H9 (cell line): ENCODE data around the gene C6orf141.

DNA sequence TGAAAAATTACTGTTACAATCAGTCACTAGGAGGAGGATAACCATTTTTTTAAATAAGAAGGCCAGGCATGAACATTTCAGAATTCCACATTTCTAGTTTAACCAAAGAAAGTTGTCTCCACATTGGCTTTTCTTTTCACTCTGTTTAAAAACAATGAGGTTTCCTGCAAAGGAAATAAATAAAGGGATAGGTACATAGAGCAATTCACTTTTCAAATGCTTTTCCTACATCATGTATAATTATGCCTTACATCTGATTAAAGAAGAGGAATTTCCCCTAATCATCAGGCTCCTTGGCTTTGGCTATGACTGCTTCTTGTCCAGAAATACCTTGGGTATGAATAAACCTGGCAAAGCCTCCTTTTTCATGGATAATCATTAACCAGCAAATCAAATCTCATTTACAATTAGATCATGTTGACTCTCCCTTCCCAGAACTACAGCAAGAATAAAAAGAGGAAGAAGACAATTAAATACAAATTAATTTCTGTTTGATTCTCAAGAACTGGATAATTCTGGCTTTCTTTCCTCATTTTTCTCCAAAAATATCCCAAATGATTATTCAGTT is 58.0 kb upstream of the CD2AP start:
- PRO-cap: no peak

DNA sequence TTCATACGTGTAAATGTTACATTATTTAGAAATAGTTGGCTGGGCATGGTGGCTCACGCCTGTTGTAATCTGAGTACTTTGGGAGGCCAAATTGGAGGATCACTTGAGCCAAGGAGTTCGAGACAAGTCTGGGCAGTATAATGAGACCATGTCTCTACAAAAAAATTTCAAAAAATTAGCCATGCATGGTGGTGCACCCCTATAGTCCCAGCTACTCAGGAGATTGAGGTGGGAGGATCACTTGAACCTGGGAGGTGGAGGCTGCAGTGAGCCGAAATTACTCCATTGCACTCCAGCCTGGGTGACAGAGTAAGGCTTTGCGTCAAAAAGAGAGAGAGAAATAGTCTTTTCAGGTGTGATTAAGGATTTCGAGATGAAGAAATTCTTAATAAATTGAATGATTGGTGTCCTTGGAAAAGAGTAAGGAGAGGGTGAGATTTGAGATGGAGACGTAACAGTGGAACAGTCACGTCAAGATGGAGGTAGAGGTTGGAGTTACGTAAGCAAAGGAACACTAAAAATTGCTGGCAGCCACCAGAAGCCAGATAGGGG is 17.3 kb downstream of the CD2AP start:
- PRO-cap: no peak

DNA sequence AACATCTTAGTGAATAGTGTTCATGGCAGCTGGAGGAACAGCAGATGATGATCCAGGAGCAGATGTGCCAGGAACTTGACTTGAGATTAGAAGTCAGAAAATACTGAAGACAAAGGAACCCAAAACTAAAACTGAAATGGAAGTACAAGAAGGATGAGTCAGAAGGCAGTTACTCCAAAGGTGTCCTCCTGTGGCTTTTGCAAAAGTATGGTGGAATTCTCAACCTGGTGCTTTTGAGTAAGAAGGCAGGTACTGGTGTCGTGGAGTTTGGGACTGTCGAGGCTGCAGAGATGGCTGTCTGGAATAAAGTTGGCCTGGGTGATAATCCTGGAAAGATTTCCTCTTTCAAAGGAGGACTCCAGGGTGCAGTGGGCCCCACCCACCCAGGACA is 100.9 kb upstream of the ADGRF4 start:
- PRO-cap: no peak

DNA sequence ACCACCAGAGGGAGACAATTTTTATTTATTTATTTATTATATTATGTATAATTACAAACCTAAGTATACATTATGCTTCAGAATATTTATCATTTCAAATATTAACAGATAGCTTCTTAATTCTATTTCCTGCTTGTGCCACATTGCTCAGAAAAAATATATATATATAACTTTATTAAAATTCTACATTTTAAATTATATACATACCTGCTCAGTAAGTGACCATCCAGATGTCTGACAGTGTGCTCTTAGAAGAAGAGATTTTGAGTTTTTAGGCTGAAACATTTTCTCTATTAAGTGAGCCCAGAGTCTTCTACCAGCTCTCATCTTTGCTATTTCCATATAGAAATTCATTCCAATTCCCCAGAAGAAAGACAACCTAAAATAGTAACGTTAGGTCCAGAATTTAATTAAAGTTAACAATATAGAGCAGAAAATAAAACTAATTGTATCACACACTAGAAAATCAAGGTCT is 9.6 kb downstream of the MMUT start:
- PRO-cap: no peak

GRCh38 chr6:49550007-49550245 is 542 bp upstream of the C6orf141 start:
- PRO-cap: bidirectional peak, plus-strand start at chr6:49550394, minus-strand start at chr6:49550166

GRCh38 chr6:49550246-49551209 is at the start of gene C6orf141:
Gene C6orf141 (plus strand): TSS chr6:49550668.
- PRO-cap: bidirectional peak, plus-strand start at chr6:49550394, minus-strand start at chr6:49550166; bidirectional peak, plus-strand start at chr6:49550678, minus-strand start at chr6:49550667

- PRO-cap: no peak
These were observed 1.4 kb upstream of the TFAP2B start for GRCh38 chr6:50817339-50817618.

DNA sequence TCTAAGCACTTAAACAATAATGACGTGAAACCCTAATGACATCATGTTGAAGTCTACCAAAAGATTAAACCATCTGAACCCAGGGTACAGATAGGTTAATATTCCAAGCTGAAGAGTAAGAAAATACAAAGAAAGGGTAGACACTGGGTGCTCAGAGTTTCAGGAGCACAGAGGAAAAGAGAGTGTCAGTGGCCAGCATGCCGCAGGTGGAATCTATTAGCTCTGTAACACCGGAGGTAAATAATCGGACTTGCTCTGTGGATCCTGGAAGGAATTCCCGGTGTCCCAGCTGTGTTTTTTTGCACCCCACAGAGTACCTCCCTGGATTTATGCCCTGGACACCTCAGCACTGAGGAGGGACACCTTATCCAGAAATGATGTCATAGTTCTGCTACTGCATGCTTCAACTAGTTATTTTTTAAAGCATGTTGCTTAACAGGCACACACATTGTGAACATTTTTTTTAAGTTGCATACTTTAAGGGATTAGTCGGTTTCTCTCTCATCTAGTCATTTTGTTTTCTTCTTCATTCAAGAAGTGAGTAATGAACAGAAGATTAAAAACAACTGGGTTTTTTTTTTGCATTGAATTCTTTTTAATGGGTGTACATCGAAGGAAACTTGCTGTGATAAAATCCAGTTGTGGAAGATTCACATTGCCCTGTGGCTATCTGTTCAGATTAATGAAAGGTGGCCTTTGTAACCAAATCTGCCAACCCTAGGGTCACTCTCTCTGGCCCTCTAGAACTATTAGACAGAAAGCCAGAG is 573.0 kb downstream of the PKHD1 start:
- PRO-cap: no peak

DNA sequence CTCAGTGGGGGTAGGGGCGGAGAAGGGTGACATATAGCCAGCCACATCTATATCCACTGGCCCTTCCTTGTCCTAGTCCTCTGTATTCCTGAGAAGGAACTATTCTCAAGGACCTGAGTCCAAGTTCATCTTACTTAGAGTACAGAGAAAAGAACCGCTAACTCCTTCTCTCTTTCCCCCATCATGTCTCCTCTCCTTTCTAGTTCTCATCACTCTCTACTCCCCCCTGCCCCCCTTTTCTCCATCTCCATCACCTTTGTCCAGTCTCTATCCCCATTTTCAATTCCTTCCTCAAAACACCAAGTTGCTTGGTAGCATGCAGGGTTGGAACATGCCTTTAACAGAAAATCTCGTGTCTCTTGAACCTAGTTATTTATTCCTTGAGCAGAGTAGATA is 729 bp upstream of the IL17A start:
- PRO-cap: no peak

GRCh38 chr6:52263883-52264686 is 19.8 kb upstream of the IL17F start:
- PRO-cap: no peak

- PRO-cap: no peak
These were observed 9.4 kb upstream of the PAQR8 start for GRCh38 chr6:52352388-52353212.

DNA sequence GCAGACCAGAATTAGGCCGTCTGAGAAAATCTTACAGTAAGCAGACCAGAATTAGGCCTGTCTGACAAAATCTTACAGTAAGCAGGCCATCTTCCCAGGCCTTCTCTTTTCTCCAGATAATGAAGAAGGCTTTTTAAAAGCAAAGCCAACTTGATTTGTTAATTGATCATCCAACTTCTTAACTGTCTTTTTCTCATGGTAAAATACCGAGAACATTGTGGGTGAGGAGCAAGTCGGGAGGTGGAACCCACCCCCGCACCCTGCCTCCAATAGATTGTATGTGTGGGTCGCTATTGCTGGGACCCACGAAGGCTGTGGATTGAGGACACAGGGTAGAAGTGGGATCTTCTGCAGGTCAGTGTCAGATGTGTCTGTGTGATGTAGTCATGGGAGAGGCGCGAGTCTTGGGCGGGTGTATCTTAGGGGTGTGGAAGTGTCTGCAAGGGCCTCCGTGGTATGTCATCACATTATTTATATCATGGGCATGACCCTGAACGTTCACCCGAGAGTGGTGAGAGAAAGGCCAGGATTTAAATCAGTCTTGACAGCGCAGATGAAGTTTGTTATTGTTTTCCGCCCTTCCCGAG is 597 bp upstream of the PAQR8 start:
- PRO-cap: no peak

DNA sequence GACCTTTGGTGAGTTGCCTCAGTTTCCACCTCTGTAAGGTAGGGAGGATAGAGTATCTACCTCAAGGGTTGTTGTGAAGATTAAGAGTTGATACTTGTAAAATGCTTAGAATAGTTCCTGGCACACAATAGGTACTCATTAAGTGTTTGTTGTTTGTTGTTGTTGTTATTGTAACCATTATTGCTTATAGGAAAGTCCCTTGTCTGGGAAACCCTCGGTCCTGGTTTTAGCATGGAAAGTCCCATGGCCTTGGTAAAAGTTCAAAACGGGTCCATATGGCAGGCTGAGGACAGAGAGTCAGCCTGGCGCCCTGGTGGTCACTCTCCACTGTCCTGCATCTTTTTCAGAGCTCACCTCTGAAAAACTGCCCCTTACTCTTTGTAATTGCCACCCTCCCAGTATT is 7.9 kb upstream of the TMEM14A start:
- PRO-cap: no peak

- PRO-cap: unidirectional peak, minus-strand start at chr6:52882471
These were observed 27.1 kb downstream of the GSTA3 start for GRCh38 chr6:52882329-52882788.

DNA sequence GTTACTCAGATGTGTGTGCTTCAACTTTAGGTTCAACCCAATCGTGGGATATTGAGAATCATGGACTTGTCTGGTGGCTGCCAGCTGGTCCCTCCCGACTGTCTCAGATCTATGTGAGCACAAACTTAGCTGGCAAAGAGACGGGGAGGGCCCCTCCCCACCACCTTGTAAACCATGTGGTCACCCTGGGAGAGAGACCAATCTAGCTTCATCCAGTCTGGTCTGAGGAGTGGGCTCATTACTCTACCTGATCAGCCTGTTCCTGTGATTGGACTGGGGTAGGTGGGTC is 4.9 kb downstream of the GSTA4 start:
- PRO-cap: no peak

- PRO-cap: no peak
These were observed 1.6 kb downstream of the GSTA4 start for GRCh38 chr6:52993389-52993882.

DNA sequence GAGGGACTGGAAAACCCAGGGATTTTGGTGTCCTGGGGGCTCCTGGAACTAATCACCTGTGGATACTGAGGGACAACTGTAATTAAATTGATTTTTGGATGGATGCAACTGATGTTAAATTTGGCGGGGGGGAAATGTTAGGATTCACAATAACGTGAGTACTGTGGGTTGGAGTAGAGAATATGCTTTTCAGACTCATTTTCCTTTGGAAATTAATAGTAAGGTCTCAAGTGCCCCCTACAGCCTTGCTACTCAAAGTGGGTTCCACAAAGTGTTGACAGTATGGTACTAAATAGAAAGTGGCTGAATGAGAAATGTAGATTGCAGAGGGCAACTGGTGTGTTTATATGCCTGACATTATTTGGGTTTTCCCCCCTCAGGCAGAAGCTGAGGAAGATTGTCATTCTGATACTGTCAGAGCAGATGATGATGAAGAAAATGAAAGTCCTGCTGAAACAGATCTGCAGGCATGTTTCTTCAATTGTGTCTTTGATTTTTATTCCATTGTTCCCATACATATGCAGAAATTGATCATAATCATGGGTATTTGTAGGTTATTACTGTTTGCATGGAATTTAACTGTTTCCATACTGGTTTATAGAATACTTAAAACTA is 5.6 kb downstream of the FBXO9 start:
- PRO-cap: no peak

DNA sequence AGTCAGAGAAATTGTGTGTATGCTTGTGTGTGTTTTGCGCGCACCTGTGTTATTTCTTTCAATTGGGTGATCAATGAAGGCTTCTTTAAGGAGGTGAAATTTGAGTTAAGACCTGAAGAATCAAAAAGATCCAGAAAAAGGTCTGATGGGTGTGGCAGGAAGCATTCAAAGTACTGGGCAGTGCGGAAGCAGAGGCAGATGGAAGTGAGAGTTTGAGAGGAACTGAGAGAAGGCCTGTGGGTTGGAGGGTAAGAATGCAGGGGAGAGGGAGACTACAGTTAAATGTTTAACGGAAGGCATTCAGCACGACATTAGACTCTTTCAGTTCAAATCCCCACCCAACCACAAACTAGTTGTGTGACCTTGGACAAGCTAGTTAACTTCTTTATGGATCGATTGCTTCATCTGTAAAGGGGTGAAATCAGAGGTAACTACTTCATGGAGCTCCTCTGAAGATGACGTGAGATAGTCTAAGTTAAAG is 50.5 kb upstream of the GCM1 start:
- PRO-cap: no peak

DNA sequence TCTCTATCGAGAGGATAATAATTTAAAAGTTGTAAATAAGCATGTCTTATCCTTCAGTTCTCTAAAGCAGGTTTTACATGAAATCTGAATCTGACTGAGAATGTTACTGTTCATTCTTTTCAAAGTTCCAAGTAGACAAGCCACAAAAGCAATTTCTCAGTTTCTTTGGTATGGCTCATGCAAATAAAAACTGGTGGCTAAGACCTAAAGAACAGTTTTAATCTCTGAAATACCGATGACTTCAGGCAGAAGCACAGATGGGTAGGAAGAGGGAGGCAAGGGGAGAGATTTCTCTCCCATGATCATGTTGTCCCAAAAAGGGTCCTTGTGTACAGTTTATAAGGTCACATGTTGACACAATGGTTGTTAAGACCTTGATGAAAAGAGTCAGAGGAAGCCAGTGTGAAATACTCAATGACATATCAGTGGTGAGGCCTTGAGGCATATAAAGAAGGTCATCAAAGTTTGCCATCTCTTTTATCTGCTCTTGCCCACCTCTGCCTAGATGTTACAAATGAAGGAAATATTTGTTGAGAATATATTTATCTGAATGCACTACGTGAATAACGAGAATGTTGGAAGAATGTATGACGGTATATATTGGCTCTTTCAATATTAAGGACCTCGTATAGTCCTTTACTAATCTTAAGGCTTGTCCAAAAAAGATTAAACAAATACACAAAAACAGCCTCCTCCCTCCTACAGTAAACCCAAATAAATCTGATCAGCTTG is 87.8 kb upstream of the GCM1 start:
- PRO-cap: no peak

GRCh38 chr6:53299317-53299715 is 49.4 kb downstream of the ELOVL5 start:
- PRO-cap: no peak